Fallopian tube (tissue), 1 donor: ENCODE results near the gene WDR20.

DNA sequence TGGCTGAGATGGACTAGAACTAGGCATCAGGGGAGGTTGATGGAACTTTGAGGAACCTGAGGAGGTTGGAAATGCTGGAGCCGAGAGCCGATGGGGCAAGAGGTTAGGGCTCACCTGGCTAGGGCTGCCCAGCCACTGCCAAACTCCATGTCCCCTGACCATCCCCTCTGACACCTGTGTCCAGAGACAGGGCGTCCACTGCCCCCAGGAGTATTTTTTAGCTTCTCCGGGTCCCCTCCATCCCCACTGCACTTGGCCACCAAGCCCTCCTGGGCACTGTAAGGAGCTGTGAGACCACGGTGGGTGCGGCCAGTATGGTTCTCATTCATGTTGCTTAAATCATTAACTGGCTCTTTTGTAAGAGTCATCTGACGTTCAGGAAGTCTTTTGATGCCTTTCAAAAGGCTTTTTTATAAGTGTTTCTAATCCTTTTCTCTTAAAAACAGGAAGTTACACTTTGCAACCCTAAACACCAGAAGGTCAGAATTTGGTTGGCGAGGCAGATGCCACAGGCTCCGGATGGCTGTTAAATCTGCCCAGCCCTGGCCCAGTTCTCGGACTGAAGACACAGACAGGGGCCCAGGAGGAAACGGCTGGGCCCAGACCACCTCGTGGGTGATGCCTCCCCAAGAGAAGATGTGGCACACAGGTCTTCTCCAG is 226.4 kb upstream of the PPP2R5C start:
- PRO-cap = bidirectional peak, plus-strand start at position 483 of the sequence, minus-strand start at position 280 of the sequence

- PRO-cap = no peak
These were observed 88.2 kb downstream of the PPP2R5C start for GRCh38 chr14:101849750-101849973.

GRCh38 chr14:101858749-101859256 is 97.3 kb downstream of the PPP2R5C start:
- PRO-cap = no peak

GRCh38 chr14:101961148-101961482 is 3.3 kb upstream of the DYNC1H1 start:
- PRO-cap = no peak

- PRO-cap = bidirectional peak, plus-strand start at chr14:101972541, minus-strand start at chr14:101972411
These were observed 8.0 kb downstream of the DYNC1H1 start for GRCh38 chr14:101972271-101972925.

GRCh38 chr14:102016566-102017395 is 52.4 kb downstream of the DYNC1H1 start:
- PRO-cap = no peak

DNA sequence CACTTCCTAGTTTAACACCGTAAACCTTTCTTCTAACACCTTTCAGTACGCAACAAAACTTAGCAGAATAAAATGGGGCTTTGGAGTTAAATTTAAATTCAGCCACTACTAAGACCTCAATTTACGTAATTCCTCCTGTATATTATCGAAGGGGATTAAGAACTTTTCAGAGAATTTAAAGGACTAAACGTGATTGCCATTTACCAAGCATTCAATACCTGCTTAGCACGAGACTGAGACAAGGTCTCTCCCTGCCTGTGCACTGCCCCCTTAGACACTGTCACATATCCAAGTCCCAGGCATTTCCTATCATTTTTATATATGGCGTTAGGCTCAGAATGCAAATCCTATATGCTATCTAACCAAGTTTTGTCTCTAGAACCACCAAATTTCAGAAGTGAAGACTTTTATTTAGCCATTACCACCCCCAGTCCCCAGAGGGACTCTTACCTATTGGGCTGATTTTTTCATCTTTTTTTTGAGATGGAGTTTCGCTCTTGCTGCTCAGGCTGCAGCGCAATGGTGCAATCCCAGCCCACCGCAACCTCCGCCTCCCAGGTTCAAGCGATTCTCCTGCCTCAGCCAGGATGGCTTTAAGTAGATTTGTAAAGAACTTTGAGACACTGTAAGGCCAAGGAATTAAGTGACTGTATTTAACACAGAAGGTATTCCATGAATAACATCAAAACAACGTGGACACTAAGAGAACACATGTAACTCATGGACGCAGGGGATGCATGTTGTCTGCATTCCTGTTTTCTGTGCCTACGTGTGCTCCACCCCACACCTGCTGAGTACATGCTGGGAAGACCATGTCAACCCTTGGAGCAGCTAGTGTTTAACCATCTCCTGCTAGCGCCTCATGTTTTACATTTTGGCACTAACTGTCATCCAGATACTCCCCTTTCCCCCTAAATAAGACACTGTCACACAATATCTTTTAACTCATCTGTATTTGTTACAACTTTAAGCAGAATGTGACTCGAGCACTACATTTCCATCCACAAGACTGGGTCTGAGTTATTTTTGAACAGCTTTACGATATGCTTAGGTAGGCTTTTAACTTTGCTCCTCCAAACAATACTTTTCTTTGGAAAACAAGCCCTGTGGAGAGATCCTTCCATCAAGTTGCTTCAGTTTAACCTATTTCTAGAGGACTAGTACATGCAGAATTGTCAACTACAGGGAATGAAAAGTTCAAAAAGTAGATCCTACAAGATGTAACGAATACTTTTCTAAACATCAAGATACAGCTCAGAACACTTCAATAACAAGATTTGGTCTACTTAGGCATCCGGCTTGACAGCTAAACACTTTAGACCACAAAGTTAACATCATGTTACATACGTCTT is 6.3 kb downstream of the HSP90AA1 start:
- PRO-cap = no peak

- PRO-cap = no peak
These were observed 252 bp downstream of the HSP90AA1 start for GRCh38 chr14:102086661-102086923.

GRCh38 chr14:102138813-102140092 is at the start of gene WDR20:
WDR20 (plus strand) TSS chr14:102139897.
- PRO-cap = bidirectional peak, plus-strand start at chr14:102139897, minus-strand start at chr14:102139677

DNA sequence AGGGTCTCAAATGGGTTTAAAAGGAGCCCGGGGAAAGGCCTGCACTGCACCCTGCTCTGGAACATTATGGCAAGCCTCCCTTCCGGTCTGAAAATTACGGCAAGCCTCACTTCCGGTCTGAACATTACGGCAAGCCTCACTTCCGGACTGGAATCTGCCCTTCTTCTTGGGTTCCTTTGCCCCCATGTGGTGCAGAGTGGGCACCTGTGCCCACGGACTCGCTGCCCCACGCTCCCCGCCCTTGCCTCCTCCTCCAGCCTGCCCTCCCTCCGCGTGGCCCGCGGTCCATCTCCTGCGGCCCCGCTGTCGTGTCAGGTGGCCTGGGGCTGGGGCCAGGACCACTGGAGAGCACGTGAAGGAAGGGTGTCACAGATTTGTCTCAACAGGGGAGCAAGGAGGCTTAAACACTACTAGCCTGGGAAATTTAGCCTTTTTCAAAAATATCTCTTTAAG is 77.4 kb downstream of the MOK start:
- PRO-cap = unidirectional peak, minus-strand start at position 68 of the sequence

DNA sequence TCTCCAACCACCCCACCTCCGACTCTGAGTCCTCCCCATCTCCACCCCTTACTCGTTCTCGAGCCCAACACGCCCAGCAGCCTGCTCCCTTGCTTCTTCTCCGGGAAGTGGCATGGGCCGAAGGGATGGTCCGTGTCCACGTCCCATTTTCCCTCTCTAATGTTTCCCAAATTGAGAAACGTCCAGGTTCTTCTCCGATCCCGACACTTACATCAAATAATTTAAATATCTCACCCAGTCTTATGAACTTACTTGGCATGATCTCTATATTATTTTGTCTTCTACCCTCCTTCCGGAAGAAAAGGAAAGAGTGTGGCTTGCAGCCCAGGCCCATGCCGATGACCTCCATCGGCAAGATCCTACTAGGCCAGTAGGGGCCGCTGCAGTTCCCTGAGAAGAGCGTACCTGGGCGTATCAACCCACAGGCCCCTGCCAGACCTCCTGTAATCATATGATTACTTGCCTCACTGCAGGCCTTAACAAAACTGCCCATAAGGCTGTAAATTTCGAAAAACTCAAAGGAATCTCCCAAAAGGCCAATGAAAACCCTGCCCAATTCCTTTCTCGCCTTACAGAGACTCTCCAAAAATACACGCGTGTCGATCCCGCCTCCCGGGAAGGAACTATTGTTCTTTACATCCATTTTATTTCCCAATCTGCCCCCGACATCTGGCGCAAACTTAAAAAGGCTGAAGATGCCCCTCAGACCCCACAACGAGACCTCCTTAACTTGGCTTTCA is 69.7 kb downstream of the MOK start:
- PRO-cap = no peak

- PRO-cap = no peak
These were observed 51.8 kb downstream of the MOK start for GRCh38 chr14:102253037-102253739.

GRCh38 chr14:102316689-102317767 is 2.5 kb upstream of the ZNF839 start:
- PRO-cap = bidirectional peak, plus-strand start at chr14:102317088, minus-strand start at chr14:102316997; bidirectional peak, plus-strand start at chr14:102317505, minus-strand start at chr14:102317362

DNA sequence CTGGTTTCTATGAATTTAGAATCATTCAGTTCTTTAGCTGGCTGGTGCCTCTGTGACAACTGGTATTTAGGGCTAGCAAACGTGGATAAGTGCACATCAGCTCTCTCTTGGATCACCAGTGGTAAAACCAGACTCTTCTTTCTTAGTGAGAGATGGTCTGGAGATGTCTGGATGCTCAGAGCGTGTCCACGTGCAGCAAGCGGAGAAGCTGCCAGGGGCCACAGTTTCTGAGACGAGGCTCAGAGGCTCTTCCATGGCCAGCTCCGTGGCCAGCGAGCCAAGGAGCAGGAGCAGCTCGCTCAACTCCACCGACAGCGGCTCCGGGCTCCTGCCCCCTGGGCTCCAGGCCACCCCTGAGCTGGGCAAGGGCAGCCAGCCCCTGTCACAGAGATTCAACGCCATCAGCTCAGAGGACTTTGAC is 68.9 kb downstream of the TECPR2 start:
- PRO-cap = no peak

DNA sequence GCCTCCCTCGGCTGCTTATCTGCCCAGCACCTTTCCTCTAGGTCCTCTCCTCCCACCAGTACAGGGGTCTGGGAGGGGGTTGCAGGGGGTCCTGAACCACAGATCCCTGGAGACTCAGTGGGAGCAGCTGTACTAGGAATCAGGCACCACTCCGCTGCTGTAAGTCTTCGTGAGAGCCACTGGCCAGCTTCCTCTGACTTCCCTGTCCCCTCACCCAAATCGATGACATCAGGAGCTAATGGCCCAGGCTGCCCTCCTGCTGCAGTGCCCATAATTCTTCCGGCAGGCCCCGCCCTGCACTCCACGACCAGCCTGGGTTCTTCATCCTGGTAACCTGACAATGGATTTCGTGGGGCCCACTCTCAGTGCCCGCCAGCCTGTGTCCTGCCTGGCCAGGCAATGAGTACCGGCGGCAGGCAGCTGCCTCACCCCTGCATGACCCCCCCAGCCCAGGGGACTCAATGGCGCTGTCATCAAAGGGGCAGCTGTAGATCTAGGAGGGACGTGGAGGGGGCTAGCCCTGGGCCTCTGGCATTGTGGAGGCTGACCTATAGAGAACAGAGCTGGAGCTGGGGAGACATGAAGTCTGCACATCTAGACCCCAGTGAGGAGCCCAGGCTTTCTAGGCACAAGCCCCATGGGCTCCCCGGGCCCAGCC is 4.9 kb downstream of the ANKRD9 start:
- PRO-cap = no peak

DNA sequence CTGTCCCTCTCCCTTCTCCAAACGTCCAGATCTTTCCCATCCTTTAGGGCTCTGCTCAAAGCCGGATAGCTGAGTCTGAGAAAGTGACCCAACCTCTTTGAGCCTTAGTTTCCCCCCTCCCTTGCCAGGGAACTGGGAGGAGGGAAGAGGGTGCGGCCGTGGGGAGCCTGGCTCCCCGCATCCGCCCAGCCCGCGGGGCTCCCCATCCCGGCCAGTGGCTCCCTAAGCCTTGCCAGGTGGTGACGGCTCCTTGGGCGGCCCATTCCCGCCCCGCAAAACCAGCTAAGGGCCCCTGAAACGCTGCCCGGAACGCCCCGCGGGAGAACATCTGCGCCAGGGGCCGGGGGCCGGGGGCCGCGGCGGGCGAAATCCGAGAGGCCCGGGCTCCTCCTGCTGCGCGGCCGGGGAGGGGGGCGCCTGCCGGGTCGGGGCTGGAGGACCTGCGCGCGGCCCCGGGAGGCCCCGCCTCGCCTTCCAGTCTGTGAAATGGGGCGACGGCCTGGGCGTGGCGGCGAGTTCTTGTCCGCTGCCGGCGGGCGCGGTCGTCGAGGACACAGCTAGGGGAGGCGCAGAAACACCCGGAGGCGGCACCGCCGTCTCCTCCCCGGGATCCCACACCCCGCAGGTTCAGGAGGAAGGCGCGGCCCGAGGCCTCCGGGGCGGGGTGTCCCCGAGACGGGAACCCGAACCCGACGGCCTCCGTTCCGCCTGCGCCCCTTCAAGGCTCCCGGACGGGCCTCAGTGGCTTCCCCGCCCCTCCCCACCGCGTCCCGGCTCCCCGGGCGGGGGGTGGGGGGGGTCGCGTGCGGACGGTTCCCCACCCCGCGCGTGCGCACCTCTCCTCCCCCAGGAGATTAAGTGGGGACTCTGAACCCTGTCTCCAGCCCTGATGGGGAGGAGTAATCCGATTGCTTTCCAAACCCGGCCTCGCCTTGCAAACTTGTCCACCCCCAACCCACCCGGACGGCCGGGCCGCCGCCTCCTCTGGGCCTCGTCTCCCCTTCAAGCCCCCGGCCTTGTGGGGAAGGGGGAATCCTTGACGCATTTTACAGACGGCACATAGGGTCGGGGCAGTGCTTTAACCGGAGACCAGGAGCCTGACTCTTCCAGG is 35.1 kb upstream of the ANKRD9 start:
- PRO-cap = no peak

DNA sequence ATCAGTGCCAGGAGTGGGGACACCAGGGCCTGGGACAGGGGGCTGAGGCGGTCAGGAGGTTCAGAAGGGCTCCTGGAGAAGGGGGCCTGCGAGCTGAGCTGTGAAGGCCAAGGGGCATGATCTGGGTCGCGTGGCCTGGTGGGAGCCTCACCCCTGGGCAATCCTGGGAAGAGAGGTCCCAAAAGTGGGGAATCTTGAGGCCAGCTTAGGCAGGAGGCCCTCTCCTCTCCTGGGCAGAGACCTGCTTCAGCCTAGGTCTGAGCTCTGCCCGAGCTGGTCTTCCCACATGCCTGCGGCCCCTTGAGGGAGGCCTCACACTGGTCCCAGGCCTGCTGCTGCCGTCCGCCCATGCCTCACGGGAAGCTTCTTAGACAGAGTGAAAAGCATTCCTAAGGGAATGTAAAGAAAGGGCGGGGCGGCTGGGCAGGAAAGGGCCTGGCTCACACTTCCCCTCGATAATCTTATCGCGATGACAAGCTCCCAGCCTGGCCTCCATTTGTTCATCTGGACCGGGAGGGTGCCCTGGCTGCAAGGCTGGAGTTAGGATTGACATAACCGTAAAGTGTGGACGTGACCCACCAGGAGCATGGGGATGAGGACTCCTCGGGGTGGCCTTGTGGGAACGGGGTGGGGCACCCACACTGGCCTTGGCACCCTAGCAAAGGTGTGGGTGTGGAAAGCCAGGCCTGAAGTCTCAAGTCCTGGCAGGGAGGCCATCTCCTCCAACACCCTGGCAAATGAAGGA is 7.1 kb upstream of the RCOR1 start:
- PRO-cap = no peak

DNA sequence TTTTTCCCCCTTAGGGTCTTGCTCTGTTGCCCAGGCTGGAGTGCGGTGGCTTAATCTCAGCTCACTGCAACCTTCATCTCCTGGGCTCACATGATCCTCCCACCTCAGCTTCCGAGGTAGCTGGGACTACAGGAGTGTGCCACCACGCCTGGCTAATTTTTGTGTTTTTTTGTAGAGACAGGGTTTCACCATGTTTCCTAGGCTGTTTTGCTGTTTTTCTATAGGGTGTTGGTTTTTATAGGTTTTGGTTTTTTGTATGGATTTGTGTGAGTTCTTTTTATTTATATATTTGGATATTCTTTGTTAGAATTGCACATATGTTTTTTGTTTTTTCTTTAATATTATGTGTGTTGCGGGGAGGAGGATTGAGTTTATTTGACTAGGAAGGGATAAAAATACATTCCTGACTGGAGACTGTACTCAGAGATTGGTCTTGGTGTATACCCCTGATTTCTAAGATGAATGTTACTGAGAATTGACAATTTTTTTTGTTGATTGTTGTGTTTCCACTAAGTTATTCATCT is 11.2 kb downstream of the RCOR1 start:
- PRO-cap = no peak

GRCh38 chr14:102616765-102617102 is 24.3 kb downstream of the RCOR1 start:
- PRO-cap = no peak

GRCh38 chr14:102683615-102684487 is 91.4 kb downstream of the RCOR1 start:
- PRO-cap = no peak